Camera-type eye (tissue), 1 donor: ENCODE data around the gene CALHM2.

DNA sequence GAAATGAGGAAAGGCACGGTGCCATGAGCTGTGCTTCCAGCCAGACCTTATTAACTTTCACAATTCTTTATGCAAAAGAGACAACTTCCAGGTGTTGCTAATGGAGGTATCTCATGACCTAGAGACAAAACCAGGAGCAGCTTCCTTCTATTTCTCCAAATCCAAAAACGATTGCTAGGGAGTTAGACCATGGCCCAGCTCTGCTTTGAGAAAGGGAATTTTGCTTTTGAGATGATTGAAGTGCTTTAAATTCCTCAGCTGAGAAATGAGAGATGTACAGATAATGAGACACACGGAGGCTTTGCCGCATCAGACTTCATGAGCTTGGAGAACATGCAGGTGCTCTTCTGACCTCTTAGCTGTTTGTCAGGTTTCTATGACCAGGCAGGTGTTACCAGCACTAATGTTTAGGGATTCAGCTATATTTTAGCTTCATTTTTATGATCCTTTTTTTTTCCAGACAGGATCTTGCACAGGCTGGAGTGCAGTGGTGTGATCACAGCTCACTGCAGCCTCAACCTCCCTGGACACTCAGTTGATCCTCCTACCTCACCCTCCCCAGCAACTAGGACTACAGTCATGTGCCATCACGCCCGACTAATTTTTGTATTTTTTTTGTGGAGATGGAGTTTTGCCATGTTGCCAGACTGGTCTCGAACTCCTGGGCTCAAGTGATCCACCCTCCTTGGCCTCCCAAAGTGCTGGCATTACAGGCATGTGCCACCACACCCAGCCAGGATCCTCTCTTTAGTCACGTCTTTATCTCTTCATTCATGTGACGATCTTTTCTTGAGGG lies 21.2 kb downstream of the WBP1L start:
- RAMPAGE, long total RNA: no peak

- RAMPAGE, long total RNA: no peak
Observed at GRCh38 chr10:102774876-102775948, 31.5 kb downstream of the WBP1L start.

- RAMPAGE, long total RNA: no peak
Observed at GRCh38 chr10:102812359-102812784, 24.8 kb downstream of the CYP17A1 start.

DNA sequence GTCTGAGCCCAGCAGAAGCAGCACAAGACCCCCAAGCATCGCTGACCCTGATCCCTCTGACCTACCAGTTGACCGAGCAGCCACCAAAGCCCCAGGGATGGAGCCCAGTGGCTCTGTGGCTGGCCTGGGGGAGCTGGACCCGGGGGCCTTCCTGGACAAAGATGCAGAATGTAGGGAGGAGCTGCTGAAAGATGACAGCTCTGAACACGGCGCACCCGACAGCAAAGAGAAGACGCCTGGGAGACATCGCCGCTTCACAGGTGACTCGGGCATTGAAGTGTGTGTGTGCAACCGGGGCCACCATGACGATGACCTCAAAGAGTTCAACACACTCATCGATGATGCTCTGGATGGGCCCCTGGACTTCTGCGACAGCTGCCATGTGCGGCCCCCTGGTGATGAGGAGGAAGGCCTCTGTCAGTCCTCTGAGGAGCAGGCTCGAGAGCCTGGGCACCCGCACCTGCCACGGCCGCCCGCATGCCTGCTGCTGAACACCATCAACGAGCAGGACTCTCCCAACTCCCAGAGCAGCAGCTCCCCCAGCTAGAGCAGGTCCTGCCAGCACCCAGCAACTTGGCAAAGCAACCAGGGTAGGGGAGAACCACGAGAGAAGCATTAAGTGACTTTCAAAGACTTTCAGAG lies 24.3 kb downstream of the CYP17A1 start:
- RAMPAGE, long total RNA: no peak

GRCh38 chr10:102916192-102916513 lies 1.9 kb upstream of the CNNM2 start:
- RAMPAGE, long total RNA: no peak

DNA sequence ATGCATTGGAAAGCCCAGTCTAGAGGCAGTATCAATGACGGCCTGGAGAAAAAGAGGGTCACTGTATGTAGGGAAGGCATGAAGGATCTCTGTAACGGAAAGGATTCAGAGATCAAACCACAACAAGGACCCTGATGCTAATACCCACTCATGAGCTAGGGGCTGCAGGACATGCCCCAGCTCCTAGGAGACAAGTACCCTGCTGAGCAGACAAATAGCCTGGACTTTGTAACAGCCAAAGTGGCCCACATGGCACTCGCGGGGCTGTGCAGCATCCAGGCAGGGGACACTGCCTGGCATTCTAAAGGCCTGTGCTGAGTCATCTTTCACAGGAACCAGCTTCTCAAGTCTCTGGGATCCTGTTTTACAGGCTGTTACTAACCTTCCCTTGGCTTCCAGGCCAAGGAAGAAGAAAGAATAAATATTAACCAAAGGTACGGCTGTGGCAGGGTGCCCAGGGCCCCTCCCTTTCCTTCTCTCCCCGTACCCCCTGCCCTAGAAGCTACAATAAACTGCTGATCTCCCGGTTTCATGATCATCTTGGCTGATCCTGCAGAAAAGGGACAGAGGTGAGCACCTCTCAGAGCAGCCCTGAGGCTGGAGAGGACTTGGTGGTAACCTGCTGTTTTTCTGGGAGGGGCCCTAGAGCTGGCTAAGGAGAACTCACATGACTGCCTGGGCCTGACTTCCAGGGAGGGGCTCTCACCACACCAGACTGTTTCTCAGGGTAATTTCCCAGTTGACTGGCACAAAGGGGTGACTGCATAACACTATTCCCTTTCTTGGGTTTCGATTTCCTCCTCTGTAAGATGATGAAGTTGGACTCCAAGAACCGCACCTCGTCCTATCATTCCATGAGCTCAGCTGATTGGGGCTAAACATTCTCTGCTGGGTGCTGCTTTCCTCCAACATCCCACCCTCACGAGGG lies 4.2 kb upstream of the RPEL1 start:
- RAMPAGE, long total RNA: no peak

GRCh38 chr10:103445277-103445784 lies 6.8 kb downstream of the CALHM2 start:
- RAMPAGE, long total RNA: no peak

DNA sequence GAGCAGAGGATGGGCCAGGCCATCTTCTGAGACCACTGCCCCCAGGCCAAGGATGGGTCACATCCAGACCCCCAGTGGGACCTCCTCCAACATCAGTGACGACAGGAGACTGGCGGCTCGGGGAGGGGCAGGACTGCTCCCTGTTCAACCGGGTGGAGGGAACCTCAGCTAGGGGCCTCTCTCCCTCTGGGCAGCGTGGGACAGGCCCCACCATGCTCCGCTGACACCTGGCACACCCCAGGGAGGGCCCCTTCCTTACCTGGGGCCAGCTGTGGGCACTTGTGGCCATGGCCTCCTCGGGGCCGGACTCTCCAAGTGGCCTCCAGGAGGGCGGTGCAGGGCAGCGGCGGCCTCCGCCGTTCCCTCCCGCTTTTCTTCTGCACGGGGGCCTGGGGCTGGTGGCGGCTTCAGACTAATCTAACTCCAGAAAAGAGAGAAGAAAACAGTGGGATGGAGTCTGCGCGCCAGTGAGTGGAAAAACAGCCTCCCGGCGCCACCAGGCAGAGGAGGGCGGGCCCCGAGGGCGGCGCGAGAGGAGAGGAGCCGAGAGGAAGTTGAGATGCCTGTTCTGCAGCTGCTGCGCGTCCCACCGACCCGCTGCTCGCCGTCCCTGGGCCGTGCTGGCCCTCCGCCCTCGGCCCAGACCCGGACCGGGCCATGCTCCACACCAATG lies at the start of gene CALHM2:
Gene CALHM2, minus strand, starts transcription at position 474 of the 673 bp plus-strand sequence.
- RAMPAGE, long total RNA: no peak

DNA sequence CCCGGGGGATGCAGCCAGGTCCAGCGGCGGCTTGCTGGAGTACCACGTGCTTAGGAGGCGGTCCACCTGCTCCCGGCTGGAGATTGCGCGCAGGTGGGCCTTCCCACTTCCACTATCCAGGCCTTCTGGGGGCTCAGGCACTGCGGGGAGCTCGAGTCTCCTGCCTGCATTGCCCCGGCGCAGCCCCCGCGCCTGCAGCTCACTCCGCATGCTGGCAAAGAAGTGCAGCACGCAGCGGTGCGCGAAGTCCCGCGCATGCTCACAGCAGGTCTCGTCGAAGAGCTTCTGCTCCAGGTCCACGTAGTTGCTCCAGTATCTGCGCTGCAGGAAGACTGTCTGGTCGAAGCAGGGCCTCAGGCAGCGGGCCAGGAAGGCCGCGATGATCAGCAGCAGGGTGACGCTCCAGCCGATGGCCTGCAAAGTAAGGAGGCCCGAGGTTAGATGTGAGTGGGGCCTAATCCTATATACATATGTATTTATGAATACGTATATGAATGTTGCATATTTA lies 5.7 kb downstream of the CALHM3 start:
- RAMPAGE, long total RNA: no peak

DNA sequence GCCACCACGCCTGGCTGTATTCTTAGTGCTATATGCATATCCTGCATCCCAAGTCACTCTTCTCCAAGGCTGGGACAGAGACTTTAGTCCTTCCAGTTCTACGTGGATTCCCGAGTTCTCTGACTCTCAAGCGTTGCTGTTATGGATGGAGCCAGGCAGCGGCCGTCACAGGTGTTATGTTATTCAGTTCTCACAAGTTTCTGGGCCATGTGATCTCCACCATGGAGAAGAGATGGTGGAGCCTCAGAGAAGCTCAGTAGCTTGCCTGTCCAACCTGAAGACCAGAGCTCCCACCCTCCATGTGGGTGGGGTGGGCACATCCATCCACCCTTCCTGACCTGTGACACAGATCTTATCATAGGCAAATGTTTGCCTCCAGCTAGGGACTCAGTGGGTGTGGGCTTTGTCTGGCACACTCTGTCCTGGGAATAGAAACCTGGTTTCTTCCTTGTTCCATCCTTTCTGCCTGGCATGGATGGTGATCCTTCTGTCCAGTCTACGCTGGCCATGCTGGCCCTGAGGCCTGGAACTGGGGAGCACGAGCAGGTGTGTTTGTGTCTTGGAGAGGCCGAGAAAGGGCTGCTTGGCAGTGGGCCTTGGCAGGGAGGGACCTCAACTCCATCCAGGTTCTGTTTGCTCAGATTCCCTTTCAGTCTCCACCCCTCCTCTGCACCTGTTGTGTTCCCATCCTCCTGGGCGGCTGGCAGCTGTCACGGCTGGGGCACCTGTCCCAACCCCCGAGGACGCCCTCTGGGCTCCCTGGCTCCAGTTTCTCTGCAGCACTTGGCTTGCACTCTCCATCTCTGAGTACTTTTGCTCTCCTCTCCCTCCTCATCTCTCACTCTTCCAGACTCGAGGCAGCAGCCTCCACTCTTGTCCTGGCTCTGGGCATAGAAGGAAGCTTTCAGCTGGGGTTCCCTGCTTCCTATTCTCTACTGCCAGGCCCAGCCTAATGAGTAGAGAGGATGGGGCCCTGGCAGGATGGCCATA lies 55.4 kb downstream of the NEURL1 start:
- RAMPAGE, long total RNA: no peak

- RAMPAGE, long total RNA: no peak
Observed at GRCh38 chr10:103557347-103557600, 63.8 kb downstream of the NEURL1 start.

DNA sequence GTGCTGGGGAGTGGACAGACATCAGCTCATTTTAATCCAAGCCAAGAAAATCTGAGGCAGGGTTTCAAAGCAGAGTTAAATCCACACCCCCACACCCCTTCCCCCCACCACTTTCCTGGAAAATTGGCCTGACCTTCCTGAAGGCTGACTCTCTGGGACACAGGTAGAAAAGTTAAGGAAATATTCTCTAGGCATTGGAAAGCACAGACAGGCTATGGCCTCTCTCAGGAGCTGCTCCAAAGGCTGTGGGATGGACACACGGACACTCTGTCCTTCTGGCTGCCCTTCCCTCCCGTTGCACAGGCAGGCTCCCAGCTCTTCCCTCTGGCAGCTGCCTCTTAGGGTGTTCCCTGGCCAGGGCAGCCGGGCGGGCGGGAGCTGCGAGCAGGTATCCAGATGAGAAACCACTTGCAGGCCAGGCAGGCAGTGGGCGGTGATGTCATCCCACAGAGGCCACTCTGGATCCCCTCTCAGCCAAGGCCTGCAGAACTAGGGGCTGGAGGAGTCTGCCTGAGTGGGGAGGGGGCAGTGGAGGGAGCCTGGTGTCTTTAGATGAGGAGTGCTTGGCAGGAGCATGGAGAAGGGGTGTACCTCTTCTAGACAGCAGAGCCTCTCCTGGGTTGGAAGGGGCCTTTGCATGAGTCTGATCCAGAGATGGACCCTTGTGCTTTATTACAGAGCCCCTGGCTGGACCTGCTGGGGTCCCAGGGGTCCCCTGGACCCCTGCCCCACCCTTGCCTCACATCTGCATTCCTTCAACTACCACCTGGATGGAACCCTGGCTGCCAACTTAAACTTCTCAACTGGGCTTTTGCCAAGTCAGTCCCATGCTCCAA lies 172.0 kb downstream of the NEURL1 start:
- RAMPAGE, long total RNA: no peak

DNA sequence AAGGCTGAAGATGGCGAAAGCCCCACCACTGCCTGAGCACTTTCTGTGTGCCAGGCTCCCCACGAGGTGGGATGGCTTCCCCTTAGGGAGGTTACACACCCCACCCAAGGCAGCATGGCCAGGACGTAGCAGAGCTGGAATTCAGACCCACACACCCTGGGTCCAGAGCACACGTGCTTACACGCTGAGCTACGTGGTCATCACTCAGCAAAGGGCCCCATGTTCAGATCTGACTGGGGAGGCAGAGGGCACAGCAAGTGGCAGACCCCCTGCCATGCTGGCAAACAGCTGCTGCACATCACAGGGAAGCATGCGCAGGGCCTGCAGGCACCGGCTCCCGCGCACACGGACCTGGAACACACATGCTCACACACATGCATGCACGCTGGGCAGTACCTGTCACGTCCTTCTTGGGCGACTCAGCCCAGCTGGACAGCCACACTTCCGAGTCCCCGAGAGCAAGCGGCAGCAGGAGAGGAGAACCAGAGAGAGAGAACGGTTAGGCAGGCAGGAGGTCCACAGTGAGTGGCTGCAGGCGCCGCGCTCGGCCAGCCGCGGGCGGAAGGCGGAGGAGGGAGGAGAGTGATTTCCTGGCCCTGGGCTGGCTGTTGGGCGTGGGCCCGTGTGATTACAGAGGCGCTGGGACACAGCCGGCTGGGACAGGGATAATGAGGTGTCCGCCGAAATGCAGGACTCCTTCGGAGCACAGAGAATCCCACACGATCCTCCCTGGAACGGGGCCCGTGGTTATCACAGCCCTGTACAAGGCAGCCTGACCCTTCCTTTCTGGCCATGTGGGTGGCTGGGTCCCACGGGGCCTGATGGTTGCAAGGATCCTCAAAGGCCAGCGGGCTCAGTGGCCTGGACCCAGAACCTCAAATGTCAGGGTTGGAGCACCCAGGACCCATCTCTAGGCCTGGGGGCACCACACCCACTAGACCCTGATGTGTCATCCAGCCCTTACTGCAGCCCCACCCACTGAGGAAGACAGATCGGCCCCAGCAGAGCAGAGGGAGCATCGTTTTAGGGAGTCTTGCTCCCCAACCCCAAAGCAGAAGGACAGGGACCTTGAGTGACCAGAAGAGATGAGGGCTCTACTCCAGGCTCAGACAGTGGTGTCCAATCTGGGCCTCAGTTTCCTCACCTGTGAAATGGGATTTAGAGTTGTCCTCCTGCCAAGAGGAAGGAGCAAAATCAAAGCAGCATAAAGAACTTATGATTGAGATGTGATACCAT lies 175.1 kb downstream of the NEURL1 start:
- RAMPAGE, long total RNA: no peak

GRCh38 chr10:103712233-103712567 lies 143.2 kb downstream of the SH3PXD2A start:
- RAMPAGE, long total RNA: no peak

- RAMPAGE, long total RNA: no peak
Observed at GRCh38 chr10:103746372-103747650, 108.6 kb downstream of the SH3PXD2A start.

DNA sequence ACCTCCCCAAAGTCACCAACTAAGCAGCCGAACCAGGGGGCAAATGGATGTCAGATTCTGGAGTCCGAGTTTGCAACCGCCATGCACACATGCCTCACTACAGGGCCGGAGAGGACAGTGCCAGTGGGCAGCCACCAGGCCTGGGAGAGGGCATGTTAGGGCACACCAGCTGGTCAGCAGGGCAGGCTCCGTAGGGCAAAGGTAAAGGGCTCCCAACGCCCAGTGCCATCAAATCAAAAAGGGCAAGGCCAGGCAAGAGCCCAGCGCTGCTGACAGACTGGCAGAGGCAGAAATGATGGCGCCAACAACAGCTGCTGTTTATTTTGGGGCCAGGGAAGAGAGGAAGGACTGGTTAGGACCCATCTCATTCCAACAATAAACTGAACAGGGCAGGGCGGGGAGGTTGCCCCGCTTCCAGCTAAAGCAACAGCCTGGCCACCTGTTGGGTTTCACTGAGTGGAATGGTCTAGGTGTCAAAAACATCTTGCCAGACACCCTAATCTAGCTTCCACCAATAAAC lies 15.5 kb downstream of the SH3PXD2A start:
- RAMPAGE, long total RNA: no peak

GRCh38 chr10:103840309-103840879 lies 15.0 kb downstream of the SH3PXD2A start:
- RAMPAGE, long total RNA: no peak

DNA sequence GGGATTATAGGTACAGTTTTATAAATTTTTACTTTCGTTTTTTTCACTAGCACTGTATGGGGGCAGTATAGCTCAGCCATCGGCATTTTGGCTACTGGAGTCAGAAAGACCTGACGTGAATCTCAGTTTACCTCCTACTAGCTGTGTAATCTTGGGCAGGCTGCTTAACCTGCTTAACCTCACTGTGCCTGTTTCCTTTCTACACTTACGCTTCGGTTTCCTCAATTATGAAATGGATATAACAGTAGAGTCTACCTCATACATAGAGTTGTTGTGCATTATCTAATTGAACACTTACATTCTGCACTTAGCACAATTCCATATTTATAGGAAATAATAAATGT lies 16.7 kb downstream of the STN1 start:
- RAMPAGE, long total RNA: no peak

- RAMPAGE, long total RNA: no peak
Observed at GRCh38 chr10:103966432-103966882, 483 bp upstream of the SLK start.

- RAMPAGE, long total RNA: no peak
Observed at GRCh38 chr10:104001153-104001751, 34.3 kb downstream of the SLK start.